NCI-H460 (cell line): ENCODE measurements around a stretch of chr5.

DNA sequence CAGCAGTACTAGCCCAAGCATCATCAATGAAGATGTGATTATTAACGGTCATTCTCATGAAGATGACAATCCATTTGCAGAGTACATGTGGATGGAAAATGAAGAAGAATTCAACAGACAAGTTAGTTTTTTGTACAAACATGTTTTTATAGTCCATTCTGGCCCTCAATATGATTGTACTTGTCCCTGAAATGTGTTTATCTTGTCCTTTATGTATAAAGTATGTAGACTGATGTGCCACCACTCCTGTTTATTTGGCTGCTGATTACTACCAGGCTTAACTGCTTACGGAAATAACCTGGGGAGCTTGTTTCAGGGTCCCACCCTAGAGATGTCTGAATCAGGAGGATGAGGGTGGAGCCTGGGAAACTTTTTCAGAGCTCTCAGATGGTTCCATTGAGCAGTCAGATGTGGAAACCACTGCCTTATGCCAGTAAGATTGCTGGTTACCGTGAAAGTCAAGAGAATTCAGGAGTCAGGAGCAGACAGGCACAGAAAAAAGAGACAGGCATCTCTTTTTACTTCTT, 19.2 kb downstream of the SLC23A1 start:
RAMPAGE:
- cytosol, long total RNA, result no peak
- long total RNA, result no peak
- nucleus, long total RNA, result no peak

RAMPAGE:
- cytosol, long total RNA, result no peak
- long total RNA, result no peak
- nucleus, long total RNA, result no peak
Measured at GRCh38 chr5:139392915-139393661, 1.8 kb downstream of the PROB1 start.

RAMPAGE:
- cytosol, long total RNA, result no peak
- long total RNA, result no peak
- nucleus, long total RNA, result no peak
Measured at GRCh38 chr5:139478554-139479184, 3.9 kb downstream of the STING1 start.

RAMPAGE:
- cytosol, long total RNA, result no peak
- long total RNA, result no peak
- nucleus, long total RNA, result no peak
Measured at GRCh38 chr5:139481611-139482003, 951 bp downstream of the STING1 start.

RAMPAGE:
- cytosol, long total RNA, result no peak
- long total RNA, result no peak
- nucleus, long total RNA, result no peak
Measured at GRCh38 chr5:139503812-139504639, 21.5 kb upstream of the STING1 start.

DNA sequence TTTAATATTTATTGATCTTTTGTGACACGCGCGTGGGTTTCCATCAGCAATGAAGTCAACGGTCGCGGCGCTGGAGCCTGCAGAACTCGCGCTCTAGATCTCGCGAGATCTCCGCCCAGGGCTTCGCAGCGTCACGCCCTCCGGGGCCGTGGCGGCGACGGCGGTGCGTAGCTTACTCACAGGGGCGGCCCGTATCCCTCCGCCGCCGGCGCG, 187 bp upstream of the UBE2D2 start:
RAMPAGE:
- cytosol, long total RNA, result no peak
- long total RNA, result start-site peak on the minus strand centred at position 70 of the sequence, 50 bp wide, 8 and 15 reads in 2 replicates
- nucleus, long total RNA, result no peak

GRCh38 chr5:139637260-139638104, 10.7 kb upstream of the CXXC5 start:
RAMPAGE:
- cytosol, long total RNA, result no peak
- long total RNA, result no peak
- nucleus, long total RNA, result no peak

RAMPAGE:
- cytosol, long total RNA, result no peak
- long total RNA, result no peak
- nucleus, long total RNA, result no peak
Measured at GRCh38 chr5:139654728-139655594, 6.8 kb downstream of the CXXC5 start.

DNA sequence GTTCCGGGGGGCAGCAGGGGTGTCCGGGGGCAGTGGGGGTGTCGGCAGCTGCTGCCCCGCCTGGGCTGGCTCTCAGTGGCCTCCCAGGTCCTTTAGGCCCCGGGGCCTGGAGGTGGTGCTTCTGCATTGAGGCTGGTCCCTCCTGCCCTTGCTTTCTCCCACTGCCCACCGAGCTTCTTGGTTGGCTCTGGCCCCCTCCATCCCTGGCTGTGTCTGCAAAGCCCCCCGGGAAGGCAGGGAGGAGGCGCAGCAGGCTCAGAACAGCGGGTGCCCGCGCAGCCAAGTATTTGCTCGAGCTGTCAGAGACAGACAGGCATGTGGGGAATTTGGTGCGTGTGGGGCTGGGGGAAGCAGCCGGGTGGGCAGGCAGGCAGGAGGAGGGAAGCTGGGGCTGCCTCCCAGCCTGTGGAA, 11.5 kb downstream of the CXXC5 start:
RAMPAGE:
- cytosol, long total RNA, result no peak
- long total RNA, result no peak
- nucleus, long total RNA, result no peak

DNA sequence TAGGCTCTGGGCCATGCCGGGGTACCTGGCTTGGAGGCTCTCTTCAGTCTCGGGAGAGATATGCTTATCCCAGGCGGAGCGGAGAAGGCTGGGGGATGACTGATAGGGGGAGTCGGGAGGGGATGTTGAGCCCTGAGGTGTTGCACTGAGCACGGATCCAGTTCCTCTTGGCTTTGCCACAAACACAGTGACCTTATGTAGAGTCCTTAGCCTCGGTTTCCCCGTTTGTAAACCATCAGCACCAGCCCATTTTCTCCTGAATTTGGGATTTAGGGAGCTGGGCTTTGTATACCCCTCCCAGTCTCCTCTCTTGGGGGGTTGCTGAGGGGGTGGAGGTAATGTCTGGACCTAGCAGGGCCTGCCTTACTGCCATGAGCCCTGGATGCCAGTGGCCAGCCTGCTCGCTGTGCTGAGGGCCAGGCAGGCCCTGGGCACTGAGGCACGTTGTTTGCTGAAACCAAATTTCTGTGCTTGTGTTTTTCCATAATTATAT, 20.6 kb downstream of the CXXC5 start:
RAMPAGE:
- cytosol, long total RNA, result no peak
- long total RNA, result no peak
- nucleus, long total RNA, result no peak

DNA sequence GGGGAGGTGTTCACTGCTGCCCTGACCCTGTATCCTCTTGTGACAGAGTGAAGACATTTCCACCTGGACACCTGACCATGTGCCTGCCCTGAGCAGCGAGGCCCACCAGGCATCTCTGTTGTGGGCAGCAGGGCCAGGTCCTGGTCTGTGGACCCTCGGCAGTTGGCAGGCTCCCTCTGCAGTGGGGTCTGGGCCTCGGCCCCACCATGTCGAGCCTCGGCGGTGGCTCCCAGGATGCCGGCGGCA, 32.1 kb downstream of the CXXC5 start:
RAMPAGE:
- cytosol, long total RNA, result no peak
- long total RNA, result no peak
- nucleus, long total RNA, result no peak

RAMPAGE:
- cytosol, long total RNA, result no peak
- long total RNA, result no peak
- nucleus, long total RNA, result no peak
Measured at GRCh38 chr5:139697964-139698212, 49.7 kb downstream of the CXXC5 start.

DNA sequence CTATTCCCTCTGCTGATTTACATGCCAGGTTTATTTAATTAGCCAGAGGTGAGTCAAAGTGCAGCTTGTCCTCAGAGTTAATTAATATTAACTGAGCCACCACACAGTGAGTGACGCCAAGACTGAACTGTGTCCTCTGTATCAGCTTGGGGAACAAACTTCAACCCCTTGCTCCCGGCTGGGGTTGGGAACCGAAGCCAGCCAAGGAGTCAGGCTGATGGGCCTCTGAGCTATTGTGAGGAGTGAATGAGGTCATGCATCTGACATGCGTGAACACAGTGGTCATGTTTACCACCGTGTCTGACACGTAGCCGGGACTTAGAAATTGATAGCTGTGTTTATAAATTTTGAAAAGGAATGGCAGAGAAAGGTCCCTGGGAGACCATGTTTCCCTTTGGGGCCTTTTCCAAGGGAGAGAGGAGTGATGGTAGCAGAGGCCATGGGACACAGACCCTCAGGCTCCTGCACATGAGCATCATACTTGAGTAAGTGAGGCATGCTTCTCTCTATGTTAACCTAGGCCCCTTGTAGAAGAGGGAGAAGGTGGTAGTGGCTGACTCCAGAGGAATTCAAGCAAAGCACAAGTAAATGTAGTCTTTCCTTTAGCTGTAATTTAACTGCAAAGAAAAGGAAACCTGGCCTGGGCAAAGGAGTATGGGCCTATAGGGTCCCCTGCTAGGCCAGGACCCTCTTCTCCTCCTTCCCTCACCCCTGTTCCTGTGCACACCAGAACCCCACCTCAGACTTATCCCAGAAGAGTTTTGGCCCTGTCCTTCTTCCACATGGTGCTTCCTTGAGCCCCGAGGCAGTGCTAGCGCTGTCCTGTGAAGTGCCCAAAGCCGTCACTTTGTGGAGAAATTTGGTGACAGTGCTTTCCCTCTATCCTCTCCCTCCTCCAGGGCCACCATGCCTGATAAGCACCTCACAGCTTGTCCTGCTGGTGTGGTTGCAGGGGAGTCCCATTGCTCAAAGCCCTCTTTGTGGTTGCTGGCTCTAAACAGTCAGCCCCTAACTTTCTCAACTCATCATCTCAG, 17.4 kb downstream of the IGIP start:
RAMPAGE:
- cytosol, long total RNA, result no peak
- long total RNA, result no peak
- nucleus, long total RNA, result no peak

RAMPAGE:
- cytosol, long total RNA, result no peak
- long total RNA, result no peak
- nucleus, long total RNA, result no peak
Measured at GRCh38 chr5:140220513-140221151, 45.6 kb downstream of the CYSTM1 start.

DNA sequence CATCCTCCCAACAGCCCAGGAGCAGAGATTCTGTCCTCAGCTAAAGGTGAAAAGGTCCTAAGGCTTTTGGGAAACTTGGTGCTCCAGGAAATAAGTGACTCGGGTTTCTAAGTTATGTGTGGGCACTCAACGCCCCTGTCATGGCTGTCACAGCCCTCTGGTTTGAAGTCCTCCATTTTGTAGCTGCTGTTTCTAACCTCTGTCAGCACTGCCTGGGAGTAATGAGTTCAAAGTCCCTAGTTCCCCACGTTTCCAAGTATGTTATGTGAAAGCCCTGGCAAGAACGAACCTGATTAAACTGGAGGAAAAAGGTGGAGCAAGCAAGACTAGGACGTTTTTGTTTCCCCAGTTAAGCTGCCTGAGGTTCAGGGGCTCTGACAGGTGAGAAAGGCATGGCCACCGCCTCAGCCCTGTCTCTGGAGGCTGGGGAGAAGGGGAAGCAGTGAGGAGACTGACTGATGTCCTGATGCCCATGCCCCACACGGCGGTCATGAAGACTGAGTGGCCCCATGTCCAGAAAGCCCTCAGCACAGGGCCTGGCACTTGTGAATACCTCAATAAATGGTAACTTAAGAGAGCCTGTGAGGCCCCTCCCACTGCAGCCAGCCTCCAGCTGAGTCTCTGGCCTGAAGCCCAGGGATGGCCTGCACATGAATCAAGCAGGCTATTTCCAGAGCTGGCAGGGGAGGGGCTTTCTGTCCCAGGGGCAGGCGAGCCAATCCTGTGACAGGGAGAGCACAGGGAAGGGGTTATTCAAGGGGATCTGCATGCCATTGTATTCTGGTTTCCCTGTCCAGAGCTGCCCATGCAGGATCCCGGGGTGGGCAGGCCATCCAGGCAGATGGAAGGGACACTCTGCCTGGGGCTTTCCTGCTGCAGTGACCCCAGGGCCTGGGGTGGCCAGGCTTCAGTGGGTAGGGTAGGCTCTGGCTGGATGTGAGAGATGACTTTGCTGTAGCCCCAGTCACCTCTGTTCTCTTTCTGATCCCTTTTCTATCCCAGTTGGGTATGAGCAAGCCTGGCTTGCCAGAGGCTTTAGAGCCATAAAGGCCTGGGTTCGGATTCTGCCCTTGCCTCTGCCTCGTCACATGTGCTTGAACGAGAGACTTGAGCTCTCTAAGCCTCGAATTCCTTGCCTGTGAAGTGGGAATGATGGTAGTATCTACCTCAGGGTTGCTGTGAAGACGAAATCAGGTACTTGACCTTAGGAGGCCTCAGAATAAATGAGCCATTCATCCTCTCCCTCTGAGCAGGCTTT, 61.6 kb downstream of the PFDN1 start:
RAMPAGE:
- cytosol, long total RNA, result no peak
- long total RNA, result no peak
- nucleus, long total RNA, result no peak

GRCh38 chr5:140273268-140273851, 29.5 kb downstream of the PFDN1 start:
RAMPAGE:
- cytosol, long total RNA, result no peak
- long total RNA, result no peak
- nucleus, long total RNA, result no peak

DNA sequence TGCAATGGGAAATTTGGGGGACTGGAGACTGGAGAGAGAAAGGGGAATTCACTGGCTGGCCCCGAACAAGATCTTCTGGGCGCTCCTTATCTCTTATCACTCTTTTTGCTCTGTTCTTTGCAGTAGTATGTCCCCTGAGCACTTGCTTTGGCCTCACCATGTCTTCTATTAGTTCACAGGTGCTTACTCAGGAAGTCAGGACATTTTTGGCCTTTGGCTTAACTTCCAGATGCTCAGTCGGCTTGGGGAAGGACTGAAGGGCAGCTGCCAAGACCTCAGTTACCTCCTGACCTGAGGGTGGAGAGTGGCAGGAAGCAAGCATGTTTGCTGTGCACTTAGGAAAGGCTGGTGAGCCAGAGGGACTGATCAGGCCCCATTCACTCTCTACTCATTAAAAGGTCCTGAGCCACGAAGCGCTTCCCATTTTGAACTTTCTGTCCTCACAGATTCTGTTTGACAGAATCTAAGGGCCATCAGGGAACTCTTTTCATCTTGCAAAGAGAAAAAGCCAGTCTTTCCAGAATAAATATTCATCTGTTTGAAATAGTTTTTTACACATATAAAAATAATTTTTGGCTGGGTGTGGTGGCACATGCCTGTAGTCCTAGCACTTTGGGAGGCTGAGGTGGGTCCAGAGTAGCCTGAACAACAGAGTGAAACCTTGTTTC, 14.7 kb downstream of the SLC4A9 start:
RAMPAGE:
- cytosol, long total RNA, result no peak
- long total RNA, result no peak
- nucleus, long total RNA, result no peak

GRCh38 chr5:140452869-140453271, 51.2 kb downstream of the ANKHD1 start:
RAMPAGE:
- cytosol, long total RNA, result no peak
- long total RNA, result no peak
- nucleus, long total RNA, result no peak

GRCh38 chr5:140480445-140481238, 66.8 kb upstream of the EIF4EBP3 start:
RAMPAGE:
- cytosol, long total RNA, result no peak
- long total RNA, result no peak
- nucleus, long total RNA, result no peak

RAMPAGE:
- cytosol, long total RNA, result no peak
- long total RNA, result no peak
- nucleus, long total RNA, result no peak
Measured at GRCh38 chr5:140550566-140551498, 3.4 kb downstream of the EIF4EBP3 start.